ENCODE results near the genes SOWAHB and SEPTIN11.

- PRO-cap, 2 experiments: no peak in any of the 2 experiments
These were observed 136.1 kb downstream of the SHROOM3 start for GRCh38 chr4:76571236-76571467.

DNA sequence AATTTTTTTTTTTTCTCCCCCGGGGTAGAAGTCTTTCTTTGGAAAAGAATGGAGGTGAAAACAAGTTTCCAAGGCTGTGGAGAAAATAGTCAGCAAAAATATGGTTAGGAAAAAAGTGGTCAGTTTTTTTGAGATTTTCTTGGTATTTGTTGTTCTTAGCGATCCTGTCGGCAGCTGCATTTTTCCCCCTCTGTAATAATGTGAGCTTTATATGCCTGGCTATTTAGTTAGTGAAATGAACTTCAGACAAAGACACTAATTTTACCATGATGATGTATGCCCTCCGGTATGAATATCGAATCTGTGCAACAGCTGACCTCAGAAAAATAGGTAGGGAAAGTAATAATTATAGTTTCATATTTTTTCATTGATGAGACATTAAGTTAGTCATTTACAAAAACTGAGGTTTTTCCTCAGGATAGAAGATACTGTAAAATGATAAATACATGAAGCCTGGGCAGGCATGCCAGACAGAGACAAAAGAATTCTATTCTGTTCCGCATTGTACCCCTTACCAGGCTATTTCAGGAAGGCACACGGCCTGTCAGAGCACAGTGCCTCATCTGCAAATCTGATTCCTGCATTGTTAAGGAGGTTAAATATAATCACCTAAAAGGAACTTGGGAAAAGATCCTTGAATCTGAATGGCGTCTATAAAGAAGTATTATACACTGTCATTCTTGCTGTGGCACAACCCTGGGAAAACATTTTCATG, 155.8 kb downstream of the SHROOM3 start:
- PRO-cap, 2 experiments: no peak in any of the 2 experiments

- PRO-cap, 2 experiments: no peak in any of the 2 experiments
These were observed 188.2 kb downstream of the SHROOM3 start for GRCh38 chr4:76623244-76623618.

GRCh38 chr4:76682962-76683407, 215.0 kb downstream of the SOWAHB start:
- PRO-cap, 2 experiments: no peak in any of the 2 experiments

DNA sequence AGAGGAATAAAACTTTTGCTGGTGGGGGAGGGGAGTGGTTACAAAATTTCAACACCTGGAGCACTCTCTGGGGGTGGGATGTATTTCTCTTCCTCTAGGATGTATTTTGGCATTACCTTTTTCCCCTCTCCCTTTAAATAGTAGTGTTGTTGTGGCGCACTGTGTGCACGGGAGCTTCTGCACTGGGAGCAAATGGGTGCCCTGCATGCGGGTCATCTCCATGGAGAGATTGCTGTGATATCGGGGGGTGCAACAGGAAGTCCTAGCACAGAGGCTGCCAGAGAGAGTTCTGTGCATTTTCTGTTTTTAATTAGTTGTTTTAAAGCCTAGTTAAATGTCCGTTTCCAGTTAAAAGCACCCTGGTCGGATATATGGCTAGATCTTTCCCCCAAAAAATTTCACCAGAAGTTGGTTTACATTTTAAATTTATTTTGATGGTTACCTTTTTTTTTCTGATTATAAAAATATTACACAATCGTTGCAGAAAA, 207.6 kb downstream of the SOWAHB start:
- PRO-cap, 2 experiments: no peak in any of the 2 experiments

DNA sequence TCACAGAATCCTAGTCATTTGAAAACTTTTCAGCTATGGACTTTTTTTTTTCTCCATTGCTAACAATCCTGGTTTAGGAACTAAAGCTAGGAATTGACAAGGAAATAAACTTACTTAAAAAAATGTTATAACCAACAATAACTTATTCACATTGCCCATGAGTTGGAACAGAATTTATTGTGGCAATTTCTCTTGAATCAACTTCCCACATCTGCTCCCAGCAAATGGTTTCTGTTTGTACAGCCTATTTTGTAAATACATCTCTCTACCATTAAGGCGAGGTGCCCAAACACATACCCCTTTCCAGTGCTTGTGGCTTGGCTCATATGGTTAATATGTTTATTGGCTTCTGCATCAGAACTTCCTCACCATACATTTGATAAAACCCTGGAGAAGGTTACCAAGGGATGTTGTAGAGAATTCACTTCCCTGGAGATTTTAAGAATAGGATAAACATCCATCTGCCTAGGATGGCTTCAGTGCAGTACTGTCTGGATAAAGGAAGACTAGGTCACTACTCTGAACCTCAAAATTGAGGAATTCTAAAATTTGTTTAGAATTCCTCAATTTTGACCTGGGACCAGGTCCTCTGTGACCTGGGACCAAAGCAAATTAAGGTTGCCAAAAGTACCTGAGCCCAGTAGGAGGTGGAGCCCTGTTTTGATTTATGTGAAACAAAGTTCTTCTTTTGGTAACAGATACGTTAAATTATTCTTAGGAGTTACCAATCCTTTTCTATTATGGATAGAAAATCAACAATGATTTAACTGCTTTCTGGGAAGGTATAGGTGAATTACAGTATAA, 206.9 kb downstream of the SOWAHB start:
- PRO-cap, 2 experiments: no peak in any of the 2 experiments

- PRO-cap, 2 experiments: no peak in any of the 2 experiments
These were observed 195.2 kb downstream of the SOWAHB start for GRCh38 chr4:76702559-76703373.

DNA sequence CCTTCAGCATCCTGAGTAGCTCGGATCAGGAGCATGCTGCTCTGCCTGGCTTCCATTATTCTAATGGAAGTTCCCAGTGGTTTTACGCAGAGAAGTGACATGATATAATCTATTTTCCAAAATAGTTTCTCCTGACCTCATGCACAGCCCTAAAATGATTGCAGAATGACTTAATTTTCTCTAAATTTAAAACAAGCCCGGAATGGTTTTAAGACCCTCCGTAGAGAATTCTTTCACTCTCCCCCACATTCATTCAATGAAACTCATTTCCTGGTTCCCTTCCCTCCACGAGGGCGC, 86.4 kb downstream of the SOWAHB start:
- PRO-cap, 2 experiments: no peak in any of the 2 experiments

DNA sequence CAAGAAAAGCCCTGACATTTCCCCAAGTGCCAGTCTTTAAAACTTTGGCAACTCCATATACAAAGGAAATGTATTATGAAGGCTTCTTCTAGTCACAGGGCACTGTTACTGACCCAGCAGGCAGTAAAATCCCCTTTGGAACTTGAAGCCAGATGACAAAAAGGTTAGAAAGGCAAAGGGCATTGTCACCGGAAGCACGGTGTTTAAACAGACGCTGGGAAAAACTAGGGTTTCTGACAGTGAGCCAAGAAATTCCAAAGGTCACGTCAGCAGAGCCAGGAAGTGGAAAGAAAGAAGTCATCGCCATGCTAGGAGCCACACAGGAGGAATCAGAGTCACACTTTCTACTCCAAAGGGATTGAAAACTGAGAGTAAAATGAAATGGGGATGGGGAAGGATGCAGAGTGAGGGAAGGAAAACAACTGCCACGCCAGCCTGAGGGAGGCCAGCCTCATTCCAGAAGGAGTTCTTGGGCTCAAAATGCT, 67.0 kb downstream of the SOWAHB start:
- PRO-cap, 2 experiments: peak in 1 of 2 experiments; most common plus-strand start position 297 of the sequence (in 1)

GRCh38 chr4:76831351-76832485, 66.2 kb downstream of the SOWAHB start:
- PRO-cap, 2 experiments: no peak in any of the 2 experiments

- PRO-cap, 2 experiments: peak in 1 of 2 experiments; most common minus-strand start chr4:76898369 (in 1)
These were observed at the start of gene SOWAHB for GRCh38 chr4:76897587-76898548. TSS of gene SOWAHB (minus strand) at chr4:76898144.

DNA sequence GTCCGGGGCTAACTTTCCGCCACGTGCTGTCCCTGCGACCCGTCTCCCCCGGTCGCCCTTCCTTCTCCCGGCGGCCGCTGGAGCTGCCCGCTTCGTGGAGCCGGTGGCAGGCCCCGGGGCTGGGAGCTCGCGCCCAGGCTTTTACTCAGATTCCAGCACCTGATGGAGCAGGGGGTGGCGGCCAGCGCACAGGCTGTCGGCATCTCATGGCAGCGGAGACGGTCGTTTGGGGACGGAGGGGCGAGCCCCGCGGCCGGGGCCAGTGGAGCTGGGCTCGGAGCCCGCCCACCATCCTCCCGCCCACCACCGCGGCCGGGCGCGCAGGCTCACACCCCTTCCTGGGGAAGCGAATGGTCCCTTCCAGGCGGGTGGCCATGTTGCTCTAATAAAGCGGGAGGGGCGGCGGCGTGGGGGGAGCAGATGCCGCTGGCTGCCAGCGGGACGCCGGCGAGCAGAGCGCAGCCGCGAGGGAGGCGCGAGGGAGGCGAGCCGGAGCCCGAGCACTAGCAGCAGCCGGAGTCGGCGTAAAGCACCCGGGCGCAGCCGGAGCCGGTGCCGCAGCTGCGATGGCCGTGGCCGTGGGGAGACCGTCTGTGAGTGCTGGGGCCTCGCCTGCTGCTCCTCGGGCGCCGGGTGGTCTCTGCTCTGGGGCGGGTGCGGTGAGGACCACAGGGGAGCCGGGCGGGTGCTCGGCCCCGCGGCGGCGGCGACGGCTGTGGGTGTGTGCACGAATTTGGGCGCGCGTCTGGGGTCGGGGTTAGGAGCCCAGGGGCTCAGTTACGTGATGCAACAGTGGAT, at the start of gene SEPTIN11:
TSS of gene SEPTIN11 (plus strand) at position 415 of the 798 bp plus-strand sequence.
- PRO-cap, 2 experiments: peak in 1 of 2 experiments; most common plus-strand start position 454 of the sequence (in 1); most common minus-strand start position 228 of the sequence (in 1)

GRCh38 chr4:76950136-76951202, 917 bp downstream of the SEPTIN11 start:
- PRO-cap, 2 experiments: peak in 1 of 2 experiments; most common plus-strand start chr4:76950301 (in 1); most common minus-strand start chr4:76950334 (in 1)

GRCh38 chr4:77007238-77007829, 57.8 kb downstream of the SEPTIN11 start:
- PRO-cap, 2 experiments: no peak in any of the 2 experiments

- PRO-cap, 2 experiments: no peak in any of the 2 experiments
These were observed 53.0 kb downstream of the CCNI start for GRCh38 chr4:77022665-77023338.

DNA sequence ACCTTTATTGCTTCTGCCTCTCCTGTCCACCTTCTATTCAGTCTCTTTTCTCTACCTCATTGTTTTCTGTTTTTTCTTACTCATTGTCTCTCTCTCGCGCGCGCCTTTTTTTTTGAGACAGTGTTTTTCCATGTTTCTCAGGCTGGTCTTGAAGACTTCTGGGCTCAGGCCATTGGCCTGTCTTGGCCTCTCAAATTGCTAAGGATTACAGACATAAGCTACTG, 21.8 kb upstream of the CCNG2 start:
- PRO-cap, 2 experiments: no peak in any of the 2 experiments

DNA sequence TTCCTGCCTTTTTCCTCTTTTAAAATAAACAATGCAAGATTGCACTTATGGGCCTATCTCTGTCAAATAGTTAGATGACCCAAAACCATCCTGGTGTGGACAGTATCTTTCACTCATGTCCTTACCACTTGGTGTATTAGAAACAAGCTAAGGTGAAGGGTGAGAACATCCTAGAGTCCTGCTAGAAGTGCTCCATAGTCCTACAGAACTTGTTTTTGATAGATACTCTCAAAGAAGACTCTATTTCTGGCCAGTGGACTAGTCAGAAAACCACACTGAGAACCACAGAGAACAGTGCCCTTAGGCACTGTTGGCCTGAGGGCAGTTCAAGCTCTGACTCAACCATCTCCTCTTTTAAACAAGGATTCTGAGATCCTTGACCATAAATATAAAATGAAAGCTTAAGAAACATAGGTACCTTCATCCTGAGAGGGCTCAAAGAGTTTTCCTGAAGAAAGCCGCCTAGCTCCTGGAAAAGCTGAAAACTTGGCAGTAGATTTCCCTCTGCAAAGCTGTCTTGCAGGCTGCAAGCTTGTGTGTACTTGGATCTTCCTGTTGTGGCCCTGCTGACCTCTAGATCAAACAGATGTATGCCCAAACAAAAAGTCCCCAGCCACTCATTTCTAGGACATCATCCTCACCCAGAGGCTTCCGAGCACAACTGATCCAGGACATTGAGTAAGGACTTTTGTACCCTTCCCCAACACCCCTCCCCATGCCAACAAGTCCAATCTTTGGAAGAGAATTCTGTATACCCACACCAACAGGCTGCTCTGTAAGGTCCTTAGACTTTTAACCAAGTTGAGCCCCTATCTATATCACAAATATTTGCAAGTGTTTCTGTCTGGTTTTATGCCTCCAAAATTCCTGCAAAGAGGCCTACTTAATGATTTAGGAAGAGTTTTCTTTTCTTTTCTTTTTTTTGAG, 111.6 kb upstream of the CXCL13 start:
- PRO-cap, 2 experiments: no peak in any of the 2 experiments

DNA sequence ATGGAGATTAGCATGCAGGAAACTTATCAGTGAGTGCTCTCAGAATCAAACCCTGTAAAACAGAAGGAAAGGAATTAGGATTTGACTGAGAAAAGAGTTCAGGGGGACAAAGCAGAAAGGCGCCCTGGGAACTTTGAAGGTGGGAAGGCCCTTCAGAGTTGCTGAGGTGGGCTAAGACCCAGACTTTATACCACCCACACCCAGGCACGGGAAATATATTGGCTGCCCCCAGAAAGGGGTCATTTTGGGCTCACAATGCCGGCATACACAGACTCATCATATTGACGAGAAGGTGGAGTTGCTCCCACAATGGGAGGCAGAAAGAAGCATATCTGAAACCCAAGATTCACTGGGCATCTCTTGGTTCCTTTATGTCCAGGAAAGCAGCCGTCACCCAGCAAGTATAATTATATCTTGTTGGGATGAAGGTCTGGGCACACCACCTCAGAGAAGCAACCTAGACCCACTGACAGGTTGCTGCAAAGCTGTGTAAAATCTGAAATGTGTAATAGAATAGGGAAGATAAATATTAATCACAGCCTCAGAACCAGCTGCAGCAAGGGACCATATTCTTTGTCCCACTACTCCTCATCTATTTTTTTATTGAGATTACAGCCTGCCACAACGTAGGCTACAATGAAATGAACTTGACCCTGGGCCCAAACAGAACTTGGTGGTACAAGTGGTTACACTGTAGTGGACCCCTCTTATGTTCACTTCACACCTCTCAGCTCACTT, 105.5 kb downstream of the CXCL13 start:
- PRO-cap, 2 experiments: no peak in any of the 2 experiments

DNA sequence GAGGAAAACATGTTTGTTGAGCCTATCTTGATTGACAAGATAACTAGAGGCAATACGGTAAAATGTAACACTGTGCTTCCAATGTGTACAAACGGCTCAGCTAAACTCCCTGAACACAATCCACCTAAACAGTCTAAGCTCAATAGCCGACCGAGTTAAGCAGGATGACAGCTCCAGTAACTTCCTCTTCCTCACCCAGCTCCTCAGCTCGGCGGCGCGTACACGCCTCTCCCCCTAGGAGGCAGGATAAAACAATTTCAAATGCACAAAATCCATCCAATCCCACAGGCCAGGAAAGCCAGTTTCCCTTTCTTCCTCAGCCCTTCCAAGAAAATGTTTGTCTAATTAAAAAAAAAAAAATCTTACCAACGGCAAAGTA, 1.1 kb downstream of the CNOT6L start:
- PRO-cap, 2 experiments: peak in 1 of 2 experiments; most common plus-strand start position 275 of the sequence (in 1); most common minus-strand start position 130 of the sequence (in 1)

GRCh38 chr4:77821724-77822138, 2.6 kb upstream of the CNOT6L start:
- PRO-cap, 2 experiments: no peak in any of the 2 experiments

Measured in cerebral cortex (tissue), 2 donors.